NT2/D1 (cell line): ENCODE data around the genes SLC36A3 and GRIA1.

- RRBS, 2 experiments = no CpG with 5 or more reads among the region's 13 CpGs
These were observed 8.2 kb downstream of the GPX3 start for GRCh38 chr5:151028281-151029200.

DNA sequence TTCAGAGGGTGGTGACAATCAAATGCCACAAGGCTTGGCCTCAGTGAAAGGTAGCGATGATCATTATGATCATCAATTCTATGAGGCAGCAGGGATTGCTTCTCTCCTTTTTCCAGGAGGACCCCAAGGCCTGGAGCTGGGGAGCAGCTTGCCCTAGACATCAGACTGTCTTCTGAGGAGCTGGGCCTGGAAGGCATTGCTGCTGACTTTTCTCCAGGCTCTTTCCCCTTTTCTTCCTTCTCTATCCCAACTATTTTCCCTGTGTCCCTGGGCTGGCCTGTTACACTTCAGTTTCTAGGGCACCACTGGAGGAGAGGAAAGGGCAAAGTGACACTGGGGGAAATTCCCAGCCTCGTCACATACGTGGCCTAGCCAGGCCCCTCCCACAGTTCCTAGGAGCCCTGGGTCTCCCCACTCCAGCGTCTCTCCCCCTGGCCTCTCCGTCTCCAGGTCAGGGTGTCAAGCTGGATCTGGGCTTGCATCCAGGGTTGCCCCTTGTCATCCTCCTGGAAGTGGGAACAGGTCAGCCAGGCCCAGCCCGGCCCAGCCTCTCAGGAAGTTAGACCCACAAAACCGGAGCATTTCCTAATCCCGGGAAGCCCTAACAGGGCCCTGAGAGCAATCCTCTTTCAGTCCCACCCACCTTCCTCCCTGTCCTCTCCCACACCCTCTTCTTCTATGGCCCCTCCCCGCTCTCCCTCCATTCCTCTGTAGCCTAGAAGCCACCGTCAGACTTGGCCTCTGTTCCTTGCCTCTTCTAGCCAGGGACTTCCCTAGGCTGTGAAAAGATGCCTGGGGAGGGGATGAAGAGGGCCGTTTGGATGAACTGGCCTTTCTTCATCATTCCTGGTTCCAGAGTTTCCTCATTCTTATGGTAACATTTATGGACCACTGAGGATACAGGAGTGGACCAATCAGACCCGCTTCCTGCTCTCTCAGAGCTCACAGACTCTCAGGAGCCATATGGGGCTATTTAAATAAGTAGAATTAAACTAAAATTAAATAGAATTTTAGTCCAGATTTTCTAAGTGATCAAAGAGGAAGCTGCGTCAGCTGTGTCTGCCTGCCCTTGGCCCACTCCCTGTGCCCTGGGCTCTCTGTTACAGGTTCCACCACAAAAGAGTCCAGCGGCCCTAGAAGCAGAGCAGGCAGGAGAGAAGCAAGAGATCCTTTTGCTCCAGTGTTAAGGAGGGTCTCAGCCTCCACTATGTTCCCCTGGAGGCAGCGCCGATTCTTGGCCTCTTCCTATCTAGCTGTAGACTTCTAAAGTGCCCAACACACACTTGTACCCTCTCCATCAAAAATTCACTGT, 4.9 kb upstream of the TNIP1 start:
- RRBS, 2 experiments = no CpG with 5 or more reads among the region's 16 CpGs

- RRBS, 2 experiments = no CpG with 5 or more reads among the region's 11 CpGs
These were observed 633 bp upstream of the ANXA6 start for GRCh38 chr5:151158051-151158772.

GRCh38 chr5:151177732-151178547, 20.4 kb upstream of the ANXA6 start:
- RRBS, 2 experiments = no CpG with 5 or more reads among the region's 6 CpGs

DNA sequence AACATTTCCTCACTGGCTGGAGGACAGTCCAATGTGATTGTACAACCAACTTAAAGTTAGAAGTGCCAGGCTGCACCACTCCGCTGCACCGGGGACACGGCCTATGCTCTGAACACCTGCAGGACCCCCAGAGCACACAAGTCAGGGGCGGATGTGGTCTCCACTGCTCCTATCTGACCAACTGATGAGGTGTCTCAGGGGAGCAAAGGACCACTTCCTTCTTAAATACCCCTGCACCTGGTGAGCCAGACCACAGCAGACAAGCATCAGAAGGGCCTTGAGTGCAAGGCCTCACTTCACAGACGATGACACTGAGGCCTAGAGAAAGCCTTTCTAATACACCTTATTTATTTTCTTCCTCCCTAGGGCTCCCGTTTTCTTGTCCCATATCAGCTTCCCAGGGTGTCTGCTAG, 9.3 kb downstream of the CCDC69 start:
- RRBS, 2 experiments = no CpG with 5 or more reads among the region's 6 CpGs

- RRBS, 2 experiments = no CpG with 5 or more reads among the region's 6 CpGs
These were observed 676 bp downstream of the GM2A start for GRCh38 chr5:151253590-151254132.

- RRBS, 2 experiments = no CpG with 5 or more reads among the region's 3 CpGs
These were observed at the start of gene SLC36A3 for GRCh38 chr5:151303584-151304078. TSS of gene SLC36A3 (minus strand) at chr5:151303766.

- RRBS, 2 experiments = no CpG with 5 or more reads among the region's 4 CpGs
These were observed 2.7 kb downstream of the SPARC start for GRCh38 chr5:151683700-151684681.

GRCh38 chr5:151865243-151865639, 59.4 kb downstream of the GLRA1 start:
- RRBS, 2 experiments = no CpG with 5 or more reads among the region's 3 CpGs

DNA sequence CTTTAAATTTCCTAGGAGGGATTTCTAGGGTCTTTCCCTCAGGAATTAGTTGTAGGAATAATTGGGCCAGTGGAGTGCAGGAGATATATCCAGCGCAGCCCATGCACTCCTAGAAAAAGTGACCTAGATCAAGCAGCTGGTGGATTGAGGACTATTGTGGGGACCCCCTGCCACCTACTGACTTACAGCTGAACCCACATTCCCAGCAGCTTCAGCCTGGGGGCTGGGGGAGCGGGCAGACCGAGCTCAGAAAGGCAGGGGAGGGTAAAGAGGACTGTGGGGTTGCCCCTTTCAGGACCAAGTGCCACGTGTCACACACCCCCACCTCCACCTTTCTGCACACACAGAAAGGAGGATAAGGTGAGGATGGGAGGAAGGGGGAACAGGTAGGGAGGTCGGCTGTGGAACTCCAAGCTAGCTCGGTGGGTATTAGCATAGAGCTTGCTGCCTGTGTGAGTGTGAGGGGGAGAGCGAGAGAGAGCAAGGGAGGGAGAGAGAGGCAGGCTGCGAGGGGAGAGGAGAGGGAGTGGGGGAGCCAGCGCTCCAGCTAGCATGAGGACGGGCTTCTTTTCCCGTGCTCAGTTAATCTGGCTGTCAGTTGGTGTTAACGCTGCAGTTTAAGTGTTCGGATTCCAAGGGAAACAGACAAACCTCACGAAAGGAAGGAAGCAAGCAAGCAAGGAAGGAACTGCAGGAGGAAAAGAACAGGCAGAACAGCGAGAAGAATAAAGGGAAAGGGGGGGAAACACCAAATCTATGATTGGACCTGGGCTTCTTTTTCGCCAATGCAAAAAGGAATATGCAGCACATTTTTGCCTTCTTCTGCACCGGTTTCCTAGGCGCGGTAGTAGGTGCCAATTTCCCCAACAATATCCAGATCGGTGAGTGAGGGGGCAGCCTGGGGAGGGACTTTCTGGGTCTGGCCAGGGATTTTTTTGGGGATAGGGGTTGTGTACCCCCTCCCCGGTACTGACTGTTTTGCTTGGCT, at the start of gene GRIA1:
Gene GRIA1 (plus strand): TSS at position 581 of the 988 bp plus-strand sequence.
- RRBS, 2 experiments = no CpG with 5 or more reads among the region's 21 CpGs

DNA sequence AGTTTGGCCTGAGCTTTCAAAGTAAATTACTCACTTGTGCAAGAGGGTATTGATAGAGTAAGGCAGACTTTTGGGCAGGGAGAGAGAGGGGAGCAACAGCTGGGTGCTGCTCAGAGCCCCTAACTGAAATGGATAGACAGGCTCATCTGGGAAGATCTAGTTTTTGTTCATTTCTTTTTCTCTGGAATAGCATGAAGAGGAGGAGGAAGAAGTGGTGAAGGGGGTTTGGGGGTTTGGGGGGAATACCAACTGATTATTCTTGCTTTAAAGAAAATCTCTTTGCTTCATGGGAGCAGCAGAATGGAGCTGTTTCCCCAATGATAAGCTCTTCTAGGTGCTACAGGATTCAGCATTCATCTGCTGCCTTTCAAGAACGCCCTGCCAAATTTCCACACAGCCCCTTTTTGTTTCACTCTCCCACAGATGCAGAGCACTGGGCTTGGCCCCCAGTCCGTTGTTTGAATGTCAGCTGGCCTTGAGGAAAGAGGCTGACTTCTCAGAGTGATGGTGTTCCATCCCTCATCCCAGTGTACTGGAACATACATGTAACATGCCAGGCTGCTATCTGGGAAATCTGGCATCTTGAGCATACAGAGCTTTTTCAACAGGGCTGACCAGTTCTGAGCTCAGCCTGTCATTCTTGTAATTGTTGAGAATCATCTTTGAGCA, 2.5 kb downstream of the GALNT10 start:
- RRBS, 2 experiments = no CpG with 5 or more reads among the region's 2 CpGs

GRCh38 chr5:154197973-154198763, 7.6 kb downstream of the GALNT10 start:
- RRBS, 2 experiments = no CpG with 5 or more reads among the region's 10 CpGs

DNA sequence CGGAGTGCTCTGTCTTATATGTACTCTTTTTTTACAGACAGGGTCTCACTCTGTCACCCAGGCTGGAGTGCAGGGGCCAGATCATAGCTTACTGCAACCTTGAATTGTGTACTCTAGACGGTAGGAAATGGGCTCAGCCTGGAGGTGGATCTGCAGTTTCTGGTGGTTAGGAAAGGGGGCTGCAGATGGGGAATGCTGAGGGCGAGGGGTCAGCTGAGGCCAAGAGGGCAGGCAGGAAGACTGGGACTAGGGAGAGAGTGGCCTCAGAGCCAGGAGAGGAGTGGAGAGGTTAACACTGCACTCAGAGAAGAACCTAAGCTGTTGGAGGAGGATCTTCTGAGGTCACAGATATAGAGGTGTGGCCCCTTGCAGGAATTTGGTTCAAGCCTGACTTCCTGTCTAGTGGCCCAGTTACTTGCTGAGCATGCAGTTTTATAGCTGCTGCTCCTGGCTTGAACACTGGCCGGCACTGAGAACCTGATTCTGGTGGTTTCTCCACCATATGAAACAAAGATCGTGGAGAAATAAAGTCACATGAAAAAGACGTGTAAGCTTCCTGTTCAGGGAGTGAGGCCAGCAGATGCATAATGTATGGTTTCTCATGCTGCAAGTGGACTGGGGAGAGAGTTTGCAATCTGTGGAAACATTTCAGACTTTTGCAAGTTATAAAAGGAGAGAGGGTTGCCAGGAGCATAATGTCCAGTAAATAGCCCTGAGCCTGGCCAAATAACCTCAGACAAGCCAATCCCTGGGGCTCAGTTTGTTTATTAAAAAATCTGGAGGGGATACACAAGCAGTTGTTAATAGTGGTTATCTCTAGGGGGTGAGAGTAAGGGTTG, 82.5 kb downstream of the GALNT10 start:
- RRBS, 2 experiments = no CpG with 5 or more reads among the region's 6 CpGs

- RRBS, 2 experiments = no CpG with 5 or more reads among the region's 2 CpGs
These were observed 47.7 kb upstream of the SAP30L start for GRCh38 chr5:154398145-154398364.

DNA sequence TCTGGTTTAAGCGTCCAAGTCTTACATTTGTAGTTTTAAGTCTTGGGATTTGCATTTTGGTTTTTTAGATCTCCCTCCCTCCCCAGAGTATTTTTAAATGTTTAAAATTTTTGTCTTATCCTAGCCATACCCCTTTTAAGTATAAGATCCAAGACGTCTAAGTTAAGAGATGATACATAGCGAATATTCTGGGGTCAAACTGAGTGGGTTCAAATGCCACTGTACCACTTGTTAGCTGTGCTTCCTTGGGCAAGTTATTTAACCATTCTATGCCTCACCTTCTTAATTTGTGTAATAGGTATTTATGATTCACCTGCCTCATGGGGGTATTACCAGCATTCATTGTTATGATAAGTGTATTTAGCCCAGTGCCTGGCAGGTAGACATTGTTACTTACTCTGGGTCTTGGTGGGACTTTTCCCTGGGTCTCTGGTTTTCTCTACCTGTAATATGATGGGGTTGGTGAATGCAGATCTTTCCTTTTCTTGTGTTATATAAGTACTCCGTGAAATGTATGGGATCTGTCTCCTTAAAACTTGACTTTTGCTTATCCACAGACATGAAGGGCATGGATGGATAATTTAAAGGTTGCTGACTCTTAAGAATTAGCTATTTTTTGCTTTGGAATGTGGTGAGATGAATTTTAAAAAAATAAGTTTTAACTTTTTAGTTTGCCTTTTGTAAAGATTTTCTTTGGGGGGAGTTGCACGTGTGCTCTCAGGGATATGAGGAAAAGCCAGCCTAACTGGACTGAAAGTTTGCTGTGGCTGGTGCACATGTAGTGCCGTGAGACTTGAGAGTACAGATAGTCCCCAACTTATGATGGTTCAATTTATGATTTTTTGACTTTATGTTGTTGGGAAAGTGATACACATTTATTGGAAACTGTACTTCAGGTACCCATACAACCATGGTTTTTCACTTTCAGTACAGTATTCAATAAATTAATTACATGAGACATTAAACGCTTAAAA, 4.0 kb downstream of the LARP1 start:
- RRBS, 2 experiments = no CpG with 5 or more reads among the region's 7 CpGs

GRCh38 chr5:154793814-154794396, 38.7 kb downstream of the LARP1 start:
- RRBS, 2 experiments = no CpG with 5 or more reads among the region's 27 CpGs

- RRBS, 2 experiments = no CpG with 5 or more reads among the region's 10 CpGs
These were observed 39.2 kb downstream of the FAXDC2 start for GRCh38 chr5:154810952-154811935.

GRCh38 chr5:154813996-154815196, 36.0 kb downstream of the FAXDC2 start:
- RRBS, 2 experiments = no CpG with 5 or more reads among the region's 11 CpGs

DNA sequence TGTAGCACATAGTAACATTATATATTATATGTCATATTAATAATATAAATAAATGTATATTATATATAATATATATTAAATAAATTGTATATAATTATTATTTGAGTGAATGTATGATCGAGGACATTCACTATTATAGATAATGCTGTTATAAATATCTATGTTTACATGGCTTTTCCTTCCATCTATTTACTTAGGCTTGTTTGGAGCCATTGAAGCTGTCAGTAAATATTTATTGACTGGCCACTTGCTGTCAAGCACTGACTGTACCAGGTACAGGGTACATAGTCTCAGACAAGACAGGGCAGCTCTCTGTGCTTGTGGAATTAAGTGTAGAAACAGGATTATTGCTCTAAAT, 16.4 kb downstream of the FAXDC2 start:
- RRBS, 2 experiments = no CpG with 5 or more reads among the region's 1 CpG

GRCh38 chr5:156449334-156449644, 122.3 kb downstream of the SGCD start:
- RRBS, 2 experiments = no CpG with 5 or more reads among the region's 4 CpGs